Umbilical cord (tissue), 2 donors: ENCODE data around the genes ALDH9A1 and ILDR2.

DNA sequence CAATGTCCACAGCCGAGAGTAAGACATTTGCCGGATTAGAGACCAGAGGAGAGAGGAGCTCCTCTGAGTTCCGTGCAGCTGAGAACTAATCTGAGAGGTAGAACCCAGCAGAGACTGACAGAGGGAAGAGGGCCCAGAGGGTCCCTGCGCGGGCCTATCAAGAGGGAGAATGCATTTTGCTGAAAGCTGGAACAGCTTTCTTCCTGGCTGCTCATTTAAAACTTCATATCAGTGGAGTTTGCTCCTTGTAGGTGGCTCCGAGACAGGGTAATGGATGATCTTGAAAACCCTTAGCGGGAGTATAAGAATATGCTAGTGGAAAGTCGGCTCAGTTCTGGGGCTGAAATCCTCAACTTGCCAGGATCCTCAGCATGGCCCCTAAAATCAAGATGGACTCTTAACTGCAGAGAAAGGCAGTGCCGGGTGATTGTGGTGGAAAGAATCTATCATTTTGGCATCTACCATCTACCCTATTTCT, 27.5 kb downstream of the RGS5 start:
- RAMPAGE, long total RNA, result no peak

DNA sequence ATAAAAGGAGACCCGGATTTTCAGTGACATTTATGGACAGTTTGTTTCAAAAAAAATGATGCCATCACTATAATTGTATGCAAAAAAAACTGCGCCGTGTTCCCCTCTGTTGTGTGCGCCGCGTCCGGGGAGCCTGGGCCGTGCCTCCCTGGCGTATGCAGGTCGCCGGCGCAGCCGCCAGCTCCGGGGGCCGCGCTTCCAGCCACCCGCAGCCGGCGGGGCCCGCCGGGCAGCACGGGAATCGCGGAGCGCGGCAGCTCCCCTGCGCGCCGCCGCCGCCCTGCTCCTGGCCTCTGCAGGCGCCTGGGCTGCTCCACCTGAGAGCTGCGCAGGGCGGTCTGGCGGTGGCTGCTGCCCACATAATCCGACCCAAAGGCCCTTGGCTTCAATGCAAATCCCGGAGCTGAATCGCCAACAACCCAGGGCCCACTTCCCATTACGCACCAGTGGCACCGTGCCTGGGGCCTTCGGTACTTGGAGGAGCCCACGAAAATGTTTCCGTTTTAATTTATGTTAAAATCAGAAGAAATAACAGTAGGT, 237.7 kb upstream of the PBX1 start:
- RAMPAGE, long total RNA, result no peak

- RAMPAGE, long total RNA, result no peak
Observed at GRCh38 chr1:164560850-164561464, 2.0 kb downstream of the PBX1 start.

GRCh38 chr1:164588507-164589731, 29.9 kb downstream of the PBX1 start:
- RAMPAGE, long total RNA, result no peak

DNA sequence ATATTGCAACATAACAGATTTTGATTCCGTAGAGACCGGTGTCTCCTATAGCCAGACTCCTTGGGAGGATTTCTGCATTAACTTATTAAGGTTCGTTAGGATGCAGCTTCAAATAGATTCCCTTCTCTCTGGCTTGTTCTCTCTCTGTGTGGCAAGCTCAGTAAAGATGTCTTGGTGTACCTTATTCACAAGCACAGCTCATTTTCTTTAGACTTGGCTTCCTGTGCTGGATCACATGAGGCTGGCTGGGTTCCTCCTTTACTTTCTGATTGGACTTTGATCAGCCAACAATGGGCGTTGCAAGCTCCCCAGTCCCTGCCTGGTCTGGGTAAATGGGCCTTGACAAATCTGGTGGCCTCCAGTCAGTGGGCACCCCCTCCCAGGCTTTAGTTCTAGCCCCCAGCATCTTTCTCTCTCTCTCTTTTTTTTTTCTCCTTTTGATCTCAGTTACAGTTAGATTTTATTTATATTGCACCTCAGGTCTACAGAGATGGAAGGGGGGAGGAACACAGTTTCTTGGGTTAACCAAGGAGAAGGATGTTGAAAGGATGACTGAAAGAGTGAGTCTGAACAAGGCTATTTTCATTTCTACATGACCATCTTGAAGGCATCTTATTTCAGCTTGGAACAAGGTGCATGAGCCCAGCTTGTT, 76.9 kb downstream of the PBX1 start:
- RAMPAGE, long total RNA, result no peak

GRCh38 chr1:164659705-164660662, 101.0 kb downstream of the PBX1 start:
- RAMPAGE, long total RNA, result no peak

- RAMPAGE, long total RNA, result start-site peak on the plus strand at chr1:164727886-164728658, 9 and 8 reads in 2 replicates
Observed at GRCh38 chr1:164727696-164728405, 168.9 kb downstream of the PBX1 start.

DNA sequence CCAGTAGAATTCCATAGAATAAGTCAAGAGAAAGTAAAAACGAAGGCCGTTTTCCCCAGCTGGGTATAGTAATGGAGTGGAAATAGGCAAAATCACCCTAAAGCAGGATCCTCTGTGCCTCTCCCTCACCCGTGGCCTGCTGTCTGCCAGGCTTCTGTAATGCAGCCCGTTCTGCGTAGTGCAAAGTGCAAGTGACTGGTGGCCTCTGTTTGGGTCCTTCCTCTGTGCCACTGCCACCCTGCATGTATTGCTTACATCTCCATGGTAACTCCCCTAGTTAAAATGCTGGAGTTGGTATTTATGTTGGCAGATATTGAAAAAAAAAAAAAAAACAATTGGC, 242.1 kb downstream of the PBX1 start:
- RAMPAGE, long total RNA, result no peak

- RAMPAGE, long total RNA, result no peak
Observed at GRCh38 chr1:165424298-165424886, 20.5 kb downstream of the RXRG start.

- RAMPAGE, long total RNA, result no peak
Observed at GRCh38 chr1:165436901-165437272, 8.0 kb downstream of the RXRG start.

DNA sequence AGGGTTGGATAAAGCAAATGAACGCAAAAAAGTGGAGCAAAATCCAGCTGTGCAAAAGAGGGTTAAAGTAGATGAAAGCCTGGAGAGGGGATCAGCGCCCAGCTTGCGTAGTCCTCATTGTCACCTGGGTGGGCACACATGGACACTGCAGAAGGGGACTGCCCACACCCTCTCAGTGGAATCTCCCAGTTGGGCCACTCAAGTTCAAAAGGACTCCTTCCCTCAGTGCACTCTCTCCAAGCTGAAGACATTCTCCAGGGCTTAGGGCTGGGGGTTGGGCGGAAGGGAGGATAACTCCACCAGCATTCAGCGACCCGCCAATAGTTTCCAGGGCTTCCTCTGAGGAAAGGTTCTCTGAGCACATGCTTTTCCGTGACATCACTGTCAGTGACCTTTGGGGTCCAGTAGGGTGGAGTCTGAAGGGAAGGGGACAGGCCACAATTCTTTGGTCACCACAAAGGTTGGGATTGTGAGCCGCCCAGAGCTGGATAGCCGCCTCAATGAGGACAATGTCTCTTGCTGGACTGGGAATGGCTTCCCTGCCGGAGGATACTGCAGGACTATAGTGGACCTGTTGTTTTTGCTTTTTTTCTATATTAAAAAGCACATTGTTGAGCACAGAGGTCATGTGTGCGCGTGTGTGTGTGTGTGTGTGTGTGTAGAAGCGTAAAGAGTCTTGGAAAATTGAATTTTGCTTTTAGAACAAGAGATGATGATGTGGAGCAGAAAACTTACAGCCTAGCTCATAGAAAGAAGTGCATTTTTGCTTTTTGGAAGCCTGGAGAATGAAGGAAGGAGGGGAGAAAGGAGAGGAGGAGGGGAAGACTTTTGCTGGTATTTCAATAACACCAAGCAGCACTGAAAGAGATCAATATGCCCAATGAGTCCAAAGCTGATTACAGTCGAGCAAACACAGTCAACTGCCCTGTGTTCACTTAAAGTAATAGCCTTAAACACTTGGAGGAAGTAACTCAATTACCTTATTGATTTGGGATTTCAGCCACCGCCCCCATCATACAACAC, 22.9 kb upstream of the RXRG start:
- RAMPAGE, long total RNA, result no peak

GRCh38 chr1:165696649-165697174, 1.6 kb downstream of the ALDH9A1 start:
- RAMPAGE, long total RNA, result no peak

DNA sequence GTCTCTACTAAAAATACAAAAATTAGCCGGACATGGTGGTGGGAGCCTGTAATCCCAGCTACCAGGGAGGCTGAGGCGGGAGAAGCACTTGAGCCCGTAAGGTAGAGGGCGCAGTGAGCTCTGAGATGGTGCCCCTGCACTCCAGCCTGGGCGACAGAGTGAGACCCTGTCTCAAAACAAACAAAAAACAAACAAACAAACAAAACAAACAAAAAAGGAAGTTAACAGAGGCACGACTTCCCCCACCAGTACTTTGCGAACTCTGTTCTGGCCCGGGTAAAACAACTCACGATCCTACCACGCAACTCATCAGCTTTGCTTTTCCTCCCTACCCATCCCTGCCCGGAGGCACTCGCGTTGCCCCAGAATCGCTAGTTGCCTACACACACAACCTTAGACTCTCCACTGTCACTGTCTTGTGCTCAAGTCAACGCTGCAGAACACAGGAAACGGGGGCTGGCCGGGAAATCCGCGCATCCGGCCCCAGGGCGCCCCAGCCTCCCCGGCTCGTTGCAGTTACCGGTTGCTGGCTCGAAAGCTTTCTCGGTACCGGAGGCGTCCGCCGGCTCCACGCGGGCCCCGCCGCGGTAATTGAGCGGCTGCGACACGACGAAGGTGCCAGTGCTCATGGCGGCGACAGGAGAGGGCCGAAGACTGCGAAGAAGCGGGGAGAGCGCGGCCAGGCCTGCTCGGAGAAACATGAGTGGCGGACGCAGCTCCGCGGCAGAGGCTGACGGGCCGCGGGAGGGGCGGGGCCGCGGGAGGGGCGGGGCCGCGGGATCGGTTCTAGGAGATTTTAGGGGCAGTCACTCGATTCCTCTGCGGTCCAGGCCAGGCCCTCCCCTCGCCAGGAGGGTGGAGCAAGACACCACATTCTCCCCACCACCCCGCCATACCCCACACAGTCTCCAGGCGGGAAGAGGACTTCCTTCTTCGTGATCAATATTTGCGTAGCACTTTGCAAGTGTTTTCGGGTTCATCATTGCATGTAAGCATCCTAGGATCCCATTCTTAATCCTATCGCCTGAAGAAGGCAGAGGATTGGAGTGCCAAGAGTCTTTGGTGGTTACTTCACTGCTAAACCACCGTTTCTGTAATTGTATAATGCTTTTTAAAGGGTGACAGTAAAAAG, at the start of gene ALDH9A1:
ALDH9A1 (minus strand) TSS at position 705 of the 1,132 bp plus-strand sequence.
- RAMPAGE, long total RNA, result start-site peak on the minus strand centred at position 735 of the sequence, 30 bp wide, 61 and 37 reads in 2 replicates

DNA sequence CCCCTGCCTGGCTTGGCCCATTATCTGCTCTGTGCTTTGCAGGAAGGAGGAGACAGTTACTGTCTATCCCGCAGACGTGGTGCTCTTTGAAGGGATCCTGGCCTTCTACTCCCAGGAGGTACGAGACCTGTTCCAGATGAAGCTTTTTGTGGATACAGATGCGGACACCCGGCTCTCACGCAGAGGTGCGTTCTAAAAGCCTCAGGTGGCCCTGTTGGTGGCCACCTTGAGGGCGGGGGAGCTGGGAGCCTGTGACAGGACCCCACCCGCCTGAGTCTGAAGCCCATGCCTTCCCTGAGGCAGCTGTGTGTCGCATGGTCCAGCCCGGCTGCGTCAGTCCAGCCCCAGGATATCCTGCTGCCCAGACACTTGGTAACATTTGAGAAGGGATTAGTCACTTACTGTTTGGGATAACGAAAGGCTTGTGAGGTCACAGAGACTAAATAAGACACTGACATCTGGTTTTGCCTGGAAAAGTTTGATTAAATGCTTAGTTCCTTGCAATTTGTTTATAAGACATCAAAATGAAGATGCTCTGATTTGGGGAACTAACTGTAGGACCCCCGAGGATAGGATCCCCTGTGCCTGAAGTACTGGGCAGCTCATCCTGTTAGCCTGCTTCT, 68.8 kb downstream of the UCK2 start:
- RAMPAGE, long total RNA, result no peak

DNA sequence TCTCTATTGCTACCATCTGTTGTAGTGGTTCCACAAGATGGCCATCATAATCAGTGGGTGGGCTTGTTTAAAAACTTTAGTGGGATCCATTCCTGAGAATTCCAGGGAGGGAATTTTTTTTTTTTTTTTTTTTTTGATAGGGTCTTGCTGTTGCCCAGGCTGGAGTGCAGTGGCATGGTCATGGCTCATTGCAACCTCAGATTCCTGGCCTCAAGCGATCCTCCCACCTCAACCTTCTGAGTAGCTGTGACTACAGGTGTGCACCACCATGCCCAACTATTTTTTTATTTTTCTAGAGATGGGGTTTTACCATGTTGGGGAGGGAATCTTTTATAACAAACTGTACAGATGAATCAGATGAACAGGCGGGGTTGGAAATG, 87.3 kb downstream of the UCK2 start:
- RAMPAGE, long total RNA, result no peak

DNA sequence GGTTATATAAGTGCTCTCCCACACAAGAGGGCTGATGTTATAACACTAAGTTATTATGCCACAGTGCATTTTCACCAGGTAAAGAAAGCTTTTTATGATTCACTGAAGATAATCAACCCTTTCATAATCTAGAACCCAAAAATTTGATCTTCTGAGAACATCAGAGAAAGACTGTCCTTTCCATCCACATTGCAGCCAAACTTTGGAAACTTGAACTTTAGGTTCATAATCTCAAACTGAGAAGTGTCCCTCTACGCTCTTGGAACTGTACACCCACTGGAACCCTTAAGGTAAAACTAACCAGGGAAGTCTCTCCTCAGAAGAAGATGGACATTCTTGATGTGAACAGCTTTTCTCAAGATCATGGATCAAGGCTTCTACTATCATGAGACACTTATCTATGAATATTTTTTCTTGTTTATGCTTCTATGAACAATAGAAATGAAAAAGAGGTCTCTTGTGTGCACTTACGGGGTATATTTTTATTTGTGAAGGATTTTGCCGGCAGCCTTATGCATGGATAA, 115.5 kb upstream of the POGK start:
- RAMPAGE, long total RNA, result no peak

DNA sequence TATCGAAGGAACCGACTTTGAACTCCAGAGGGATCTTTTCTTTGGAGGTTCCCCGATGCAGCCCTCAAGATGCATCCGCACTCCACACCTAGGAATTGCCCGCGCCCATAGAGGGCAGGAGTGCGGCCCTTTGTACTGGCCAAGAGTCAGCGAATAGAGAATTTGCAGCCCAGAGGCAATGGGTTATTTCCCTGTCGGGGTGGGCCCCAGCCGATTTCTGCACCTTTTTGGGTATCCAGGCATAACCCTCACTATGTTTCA, 749 bp downstream of the POGK start:
- RAMPAGE, long total RNA, result no peak

DNA sequence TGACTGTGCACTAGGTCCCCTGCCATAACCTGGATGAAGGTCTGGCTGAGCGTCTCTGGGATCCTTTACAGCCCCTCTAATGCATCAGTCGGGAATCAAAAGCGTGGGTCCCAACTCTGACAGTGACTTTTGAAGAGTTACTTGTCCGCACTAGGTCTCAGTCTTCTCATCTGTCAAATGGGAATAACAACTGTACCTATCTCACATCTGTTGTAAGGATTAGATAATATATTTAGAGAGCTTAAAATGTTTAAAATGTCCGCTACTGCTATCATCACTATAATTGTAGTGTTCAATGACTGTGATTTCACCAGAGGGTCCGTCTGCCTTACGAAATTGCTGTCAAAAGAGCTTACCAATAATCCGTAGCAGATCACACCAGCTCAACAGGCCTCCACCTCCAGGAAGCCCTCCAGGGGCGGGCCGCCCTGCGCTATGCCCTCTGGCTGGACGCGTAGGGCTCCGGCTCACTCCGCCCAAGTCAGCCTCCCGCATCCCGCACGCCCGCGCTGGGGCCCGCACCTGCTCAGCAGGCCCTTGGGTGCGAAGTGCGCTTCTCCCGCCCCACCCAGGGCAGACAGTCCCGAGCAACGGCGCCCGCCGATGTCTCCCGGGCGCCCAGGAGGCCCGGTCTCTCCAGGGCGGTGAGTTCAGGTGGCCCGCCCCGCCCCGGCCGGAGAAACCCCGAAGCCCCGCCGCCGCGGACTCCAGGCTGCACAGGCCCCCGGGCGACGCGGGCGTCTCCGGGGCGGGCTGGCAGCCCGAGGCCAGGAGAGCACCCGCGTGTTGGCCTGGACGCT, 523 bp downstream of the TADA1 start:
- RAMPAGE, long total RNA, result no peak

- RAMPAGE, long total RNA, result no peak
Observed at GRCh38 chr1:166975254-166976141, at the start of gene ILDR2. Gene ILDR2, minus strand, starts transcription at chr1:166975540.

DNA sequence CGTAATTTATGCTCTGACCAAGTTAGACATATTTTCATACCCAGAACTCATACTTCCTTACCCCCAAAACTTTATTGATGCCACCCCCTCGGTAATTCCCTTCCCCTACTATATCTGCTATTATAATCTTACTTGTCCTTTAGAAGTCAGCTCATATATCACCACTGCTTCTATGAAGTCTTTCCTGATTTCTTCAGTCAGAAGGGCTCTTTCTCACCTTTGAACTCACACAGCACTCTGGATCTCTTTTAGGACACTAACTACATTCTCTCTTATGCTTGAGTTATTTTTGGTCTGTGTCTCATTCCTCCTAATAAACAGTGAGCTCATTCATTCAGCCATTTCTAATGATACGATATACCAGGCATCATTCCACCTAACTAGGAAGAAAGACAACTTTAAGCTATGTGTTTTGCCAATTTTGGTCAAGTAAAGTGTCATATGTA, 1.3 kb upstream of the STYXL2 start:
- RAMPAGE, long total RNA, result no peak